Parietal lobe (tissue), 2 donors: ENCODE measurements around a stretch of chr2.

DNA sequence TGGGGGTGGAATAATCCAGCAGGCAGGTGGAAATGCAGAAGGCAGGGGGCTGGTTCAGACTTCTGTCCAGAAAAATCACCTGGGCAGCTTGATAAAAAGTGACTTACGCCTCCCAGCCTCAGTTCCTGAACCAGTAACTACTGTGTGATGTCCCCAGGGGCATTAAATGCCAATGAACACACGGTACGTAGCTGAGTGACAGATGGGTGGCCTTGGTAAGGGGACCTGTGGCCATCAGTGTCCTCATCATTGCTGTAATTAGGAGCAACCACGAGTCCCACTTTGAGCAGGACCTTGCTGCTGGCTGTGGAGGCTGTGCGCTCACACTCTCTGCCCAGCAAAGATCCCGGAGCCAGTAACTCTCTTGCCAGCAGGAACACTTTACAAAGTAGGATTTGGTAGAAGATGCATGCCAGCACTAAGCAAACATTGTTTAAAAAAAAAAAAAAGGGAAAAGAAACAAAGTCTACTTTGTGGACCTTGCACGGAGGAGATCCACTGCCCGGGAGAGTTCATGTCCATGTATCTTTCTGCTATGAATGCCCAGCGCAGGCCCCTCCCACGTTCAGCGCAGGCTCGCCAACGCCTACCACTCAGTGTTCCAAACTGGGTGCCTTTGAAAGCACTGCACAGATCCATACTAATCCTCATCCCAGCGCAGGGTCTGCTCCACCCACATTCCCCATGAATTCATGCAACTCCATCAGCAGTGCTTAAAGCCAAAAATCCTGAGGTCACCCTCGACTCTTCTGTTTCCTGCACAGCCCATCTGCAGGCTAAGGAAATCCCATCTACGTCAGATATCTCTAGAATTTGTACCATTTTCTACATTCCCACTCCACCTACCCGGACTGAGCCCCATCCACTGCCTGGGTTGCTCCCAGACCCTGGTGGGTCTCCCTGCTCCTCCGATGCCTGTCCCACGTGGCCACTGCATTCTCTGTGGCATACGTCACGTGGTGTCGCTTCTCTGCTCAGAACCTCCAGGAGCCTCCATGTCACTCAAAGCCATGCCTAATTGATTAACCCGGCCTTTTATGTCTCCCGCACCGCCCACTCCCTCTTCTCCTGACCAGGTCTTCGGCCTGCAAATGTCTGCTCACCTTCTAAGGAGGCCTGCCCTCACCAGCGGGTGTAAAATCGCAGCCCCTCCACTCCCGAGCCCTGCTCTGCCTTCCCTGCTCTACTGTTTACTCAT is 177.0 kb downstream of the HDAC4 start:
- RAMPAGE, long total RNA: no peak

DNA sequence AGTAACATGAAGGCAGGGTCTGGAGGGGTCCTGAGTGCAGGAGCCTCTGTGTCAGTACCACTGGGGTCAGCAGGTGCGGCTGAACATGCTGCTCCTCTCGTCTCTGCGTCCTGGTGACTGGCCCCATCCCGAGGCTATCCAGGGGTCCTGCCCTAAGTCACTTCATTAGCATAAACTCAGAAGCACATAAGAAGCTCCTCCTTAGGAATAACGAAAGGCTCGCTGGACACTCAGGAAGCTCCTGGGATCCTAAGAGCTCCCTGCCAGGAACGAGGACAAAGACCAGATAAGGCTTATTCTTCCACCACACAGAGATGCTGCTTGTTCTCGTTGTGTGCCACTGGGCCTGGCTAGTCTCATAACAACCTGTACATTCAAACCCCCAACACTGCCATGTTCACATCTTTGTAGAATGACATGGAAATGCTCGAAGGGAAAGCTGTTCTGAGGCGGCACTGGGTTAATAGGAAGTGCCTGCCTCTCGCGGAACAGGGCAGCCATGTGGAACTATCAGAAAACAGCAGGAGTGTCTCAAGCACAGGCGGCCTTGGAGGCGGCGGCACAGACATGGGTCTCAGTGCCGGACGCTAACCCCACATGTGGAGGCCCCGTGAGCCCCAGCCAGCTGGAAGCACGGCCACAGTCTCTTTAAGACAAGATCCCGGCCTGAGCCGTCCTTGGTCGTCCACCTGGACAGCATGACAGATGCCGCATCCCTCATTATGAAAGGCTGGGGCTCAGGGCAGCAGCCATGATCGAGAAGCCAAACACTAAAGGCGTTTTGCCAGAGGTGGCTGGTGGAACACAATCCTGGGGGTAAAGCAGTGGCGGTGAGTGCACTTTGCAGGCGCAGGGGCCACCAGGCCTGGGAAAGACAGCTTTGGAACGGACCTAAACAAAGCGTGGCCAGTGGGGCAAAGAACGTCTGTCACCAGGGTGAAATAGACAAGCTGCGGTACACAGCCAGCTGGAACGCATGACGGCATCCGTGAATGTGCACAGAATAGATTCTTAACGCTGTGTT is 161.2 kb downstream of the HDAC4 start:
- RAMPAGE, long total RNA: no peak

GRCh38 chr2:239269238-239269805 is 131.5 kb downstream of the HDAC4 start:
- RAMPAGE, long total RNA: no peak

GRCh38 chr2:239274627-239275649 is 125.9 kb downstream of the HDAC4 start:
- RAMPAGE, long total RNA: no peak

DNA sequence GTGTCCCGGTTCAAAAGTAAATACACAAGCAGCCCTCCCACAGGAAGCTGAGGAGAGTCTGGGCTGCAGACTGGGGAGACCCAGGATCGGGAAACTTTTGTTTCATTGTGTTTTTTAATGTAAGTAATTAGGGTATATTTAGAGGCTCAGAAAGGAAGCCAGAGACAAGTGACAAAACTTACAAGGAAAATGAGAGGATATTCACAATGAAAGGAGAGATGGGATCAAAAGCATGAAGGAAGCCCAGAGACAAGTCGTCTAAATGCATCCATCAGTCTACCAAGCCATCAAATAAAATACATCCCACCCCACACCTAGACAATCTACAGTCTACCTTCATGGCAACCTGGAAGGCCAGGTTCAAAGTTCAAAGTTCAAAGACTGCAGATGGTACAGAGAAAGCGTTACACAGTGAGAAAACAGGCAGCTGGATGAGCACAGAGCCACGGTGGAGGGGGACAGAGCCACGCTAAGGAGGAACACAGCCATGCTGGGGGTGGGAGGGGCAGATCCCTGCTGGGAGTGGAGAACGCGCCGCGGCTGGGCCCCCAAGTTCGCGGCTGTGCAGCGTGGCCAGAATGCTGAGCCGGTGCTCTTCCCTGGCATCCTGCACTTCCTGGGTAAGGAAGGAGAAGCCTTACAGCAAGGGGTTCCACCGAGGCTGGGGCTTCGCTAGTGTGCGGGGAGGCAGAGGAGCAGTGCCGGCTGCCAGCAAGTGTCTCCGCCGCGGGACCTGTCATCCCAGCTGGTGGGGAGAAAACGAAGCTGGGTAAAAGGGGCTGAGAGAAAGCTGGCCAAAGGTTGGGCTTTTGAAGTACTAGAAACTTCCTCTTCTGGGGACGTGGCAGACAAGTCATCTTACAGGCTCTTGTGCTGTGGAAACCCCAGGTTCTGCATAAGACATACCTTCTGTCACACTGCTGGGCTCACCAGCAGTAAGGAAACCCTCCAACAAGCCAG is 115.8 kb downstream of the HDAC4 start:
- RAMPAGE, long total RNA: no peak

DNA sequence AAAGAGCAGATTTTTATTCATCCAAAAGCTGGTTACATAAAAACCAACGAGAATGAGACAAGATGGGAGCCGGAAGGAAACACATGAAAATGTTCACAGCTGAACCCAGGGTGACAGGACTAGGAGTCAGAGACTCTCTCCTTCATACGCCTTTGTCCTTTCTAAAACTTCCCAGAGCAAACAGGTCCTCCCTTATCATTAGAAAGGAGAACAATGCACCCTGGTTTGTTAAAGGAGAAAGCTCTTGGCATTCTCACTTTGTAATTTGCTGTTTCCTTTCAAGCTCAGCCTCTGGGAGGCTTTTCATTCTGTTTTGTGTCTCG is 105.5 kb downstream of the HDAC4 start:
- RAMPAGE, long total RNA: no peak

GRCh38 chr2:239303606-239304103 is 97.2 kb downstream of the HDAC4 start:
- RAMPAGE, long total RNA: no peak

DNA sequence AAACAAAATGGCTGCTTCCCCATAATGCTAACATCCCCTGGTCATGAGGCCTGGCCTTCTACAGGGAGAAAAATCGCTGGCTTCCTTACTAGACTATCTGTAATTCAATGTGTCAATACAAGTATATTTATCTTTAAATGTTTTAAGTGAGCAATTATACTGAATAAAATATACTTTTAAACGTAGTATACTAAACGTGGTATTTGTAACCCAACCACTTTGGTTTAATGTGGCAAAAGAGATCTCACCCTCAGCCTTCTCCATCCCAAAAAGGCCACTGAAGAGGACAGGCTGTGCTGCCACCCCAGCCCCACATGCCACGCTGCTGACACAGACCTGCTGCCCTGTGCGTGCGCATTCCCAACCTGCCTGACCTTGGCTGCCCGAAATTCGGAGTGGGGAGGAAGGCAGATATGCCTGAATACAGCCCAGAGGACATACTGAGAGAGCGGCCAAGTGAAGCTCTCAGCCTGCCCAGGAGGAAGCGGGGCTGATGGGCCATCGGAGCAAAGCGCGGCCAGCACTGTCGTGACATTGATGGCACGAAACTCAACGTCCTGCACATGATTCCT is 70.1 kb downstream of the HDAC4 start:
- RAMPAGE, long total RNA: no peak

GRCh38 chr2:239346581-239347451 is 54.0 kb downstream of the HDAC4 start:
- RAMPAGE, long total RNA: no peak

- RAMPAGE, long total RNA: no peak
Observed at GRCh38 chr2:239533792-239534280, 133.0 kb upstream of the HDAC4 start.

DNA sequence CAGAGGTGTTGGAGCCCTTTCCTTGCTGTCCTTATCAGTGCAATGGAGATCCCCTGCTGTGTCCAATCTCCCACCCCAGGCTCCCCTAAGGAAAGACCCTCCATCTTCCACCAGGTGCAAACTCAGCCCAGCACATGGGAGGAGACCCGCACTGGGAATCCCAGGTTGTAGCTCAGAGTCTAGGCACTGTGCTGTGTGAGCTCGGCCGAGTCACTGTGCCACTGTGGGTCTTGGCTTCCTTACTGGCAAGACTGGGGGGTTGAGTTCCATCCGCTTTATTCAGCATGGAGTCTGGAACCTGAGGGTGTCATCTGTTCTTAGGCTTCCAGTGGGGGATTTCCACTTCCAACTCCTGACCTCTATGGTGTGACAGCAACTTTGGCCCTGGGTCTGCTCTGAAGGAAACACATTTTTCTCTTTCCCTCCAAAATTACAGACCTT is 237.1 kb upstream of the HDAC4 start:
- RAMPAGE, long total RNA: no peak

- RAMPAGE, long total RNA: no peak
Observed at GRCh38 chr2:239893040-239893577, 132.0 kb downstream of the NDUFA10 start.

DNA sequence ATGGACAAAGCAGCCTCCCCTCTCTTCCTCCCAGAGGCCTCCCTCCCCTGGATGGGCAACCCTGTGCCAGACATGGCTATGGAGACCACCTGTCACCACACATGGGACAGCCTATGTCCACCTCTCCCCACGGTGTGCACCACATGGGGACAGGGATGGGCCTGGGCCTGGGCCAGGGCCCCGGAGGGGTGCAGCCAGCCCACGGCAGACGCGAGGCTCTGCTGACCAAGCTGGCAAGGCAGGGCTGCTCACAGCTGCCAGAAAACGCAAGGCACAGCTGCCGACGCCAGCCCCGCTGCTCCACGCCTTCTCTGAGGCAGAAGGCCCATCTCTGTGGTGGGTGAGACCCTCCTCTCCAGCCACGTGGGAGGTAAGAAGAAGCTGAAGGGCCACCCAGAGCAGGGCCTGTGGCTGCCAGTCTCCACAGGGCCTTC is 72.5 kb downstream of the NDUFA10 start:
- RAMPAGE, long total RNA: no peak

- RAMPAGE, long total RNA: no peak
Observed at GRCh38 chr2:240236302-240236928, 96.0 kb upstream of the OTOS start.

DNA sequence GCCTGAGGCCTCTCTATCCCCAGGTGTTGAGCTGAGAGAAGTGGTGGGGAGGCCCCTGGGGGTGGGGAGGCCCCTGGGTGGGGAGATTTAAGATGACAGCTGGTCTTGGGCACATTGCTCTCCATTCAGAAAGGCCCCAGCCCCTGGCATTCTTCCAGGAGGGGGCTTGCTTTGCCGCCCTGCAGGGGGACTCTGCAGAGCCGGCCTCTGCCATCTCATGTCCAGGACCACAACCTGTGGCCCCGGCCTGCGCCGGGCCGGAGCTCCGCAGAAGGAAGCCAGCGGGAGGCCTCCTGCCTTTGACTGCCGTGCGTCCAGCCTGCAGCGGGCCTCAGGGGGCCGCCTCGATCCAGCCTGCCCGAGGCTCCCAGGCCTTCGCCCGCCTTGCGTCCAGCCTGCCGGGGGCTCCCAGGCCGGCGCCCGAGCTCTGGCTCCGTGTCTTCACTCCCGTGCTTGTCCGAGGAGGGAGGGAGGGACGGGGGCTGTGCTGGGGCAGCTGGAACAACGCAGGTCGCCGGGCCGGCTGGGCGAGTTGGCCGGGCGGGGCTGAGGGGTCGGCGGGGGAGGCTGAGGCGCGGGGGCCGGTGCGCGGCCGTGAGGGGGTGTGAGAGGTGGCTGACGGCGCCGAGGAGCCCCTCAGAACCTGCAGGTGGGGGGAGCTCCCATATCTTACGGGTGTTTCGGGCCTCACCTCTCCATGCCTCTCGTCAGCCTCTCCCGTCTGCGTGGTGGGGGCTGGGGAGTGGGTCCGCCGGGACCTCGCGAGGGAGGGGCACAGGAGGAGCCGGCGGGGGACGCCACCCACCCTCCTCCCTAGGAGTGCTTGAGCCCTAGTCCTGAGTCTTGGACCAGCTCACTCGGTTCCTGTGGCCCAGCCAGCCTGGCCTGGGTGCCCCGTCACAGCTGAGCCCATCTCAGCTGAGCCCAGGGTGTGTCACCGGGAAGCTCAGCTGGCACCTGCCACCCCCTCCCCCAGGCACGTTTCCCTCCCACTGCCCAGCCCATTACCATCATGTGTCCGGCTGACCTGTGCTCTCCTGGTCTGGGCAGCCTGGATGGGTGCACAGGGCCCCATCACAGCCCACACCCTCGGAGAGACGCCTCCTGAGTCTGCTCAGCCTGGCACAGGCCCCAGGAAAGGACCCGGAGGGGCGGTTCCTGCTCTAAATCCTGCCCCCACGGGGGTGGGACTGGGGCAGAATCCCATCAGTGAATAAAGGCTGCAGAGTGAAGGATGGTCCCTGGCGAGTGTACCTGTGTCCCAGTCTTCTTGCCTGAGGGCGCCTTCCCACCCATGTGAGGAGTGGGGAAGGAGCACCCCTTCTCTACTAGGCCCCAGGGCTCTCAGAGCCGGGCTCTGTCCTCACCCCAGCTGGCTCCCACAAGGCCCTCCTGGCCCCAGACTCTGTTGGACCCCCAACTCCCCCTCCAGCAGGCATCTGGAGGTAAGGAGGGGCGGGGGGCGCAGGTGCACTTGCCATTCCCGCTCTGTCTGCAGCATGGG is 20.7 kb downstream of the GPC1 start:
- RAMPAGE, long total RNA: no peak

GRCh38 chr2:240497433-240498307 is 60.1 kb downstream of the ANKMY1 start:
- RAMPAGE, long total RNA: no peak

DNA sequence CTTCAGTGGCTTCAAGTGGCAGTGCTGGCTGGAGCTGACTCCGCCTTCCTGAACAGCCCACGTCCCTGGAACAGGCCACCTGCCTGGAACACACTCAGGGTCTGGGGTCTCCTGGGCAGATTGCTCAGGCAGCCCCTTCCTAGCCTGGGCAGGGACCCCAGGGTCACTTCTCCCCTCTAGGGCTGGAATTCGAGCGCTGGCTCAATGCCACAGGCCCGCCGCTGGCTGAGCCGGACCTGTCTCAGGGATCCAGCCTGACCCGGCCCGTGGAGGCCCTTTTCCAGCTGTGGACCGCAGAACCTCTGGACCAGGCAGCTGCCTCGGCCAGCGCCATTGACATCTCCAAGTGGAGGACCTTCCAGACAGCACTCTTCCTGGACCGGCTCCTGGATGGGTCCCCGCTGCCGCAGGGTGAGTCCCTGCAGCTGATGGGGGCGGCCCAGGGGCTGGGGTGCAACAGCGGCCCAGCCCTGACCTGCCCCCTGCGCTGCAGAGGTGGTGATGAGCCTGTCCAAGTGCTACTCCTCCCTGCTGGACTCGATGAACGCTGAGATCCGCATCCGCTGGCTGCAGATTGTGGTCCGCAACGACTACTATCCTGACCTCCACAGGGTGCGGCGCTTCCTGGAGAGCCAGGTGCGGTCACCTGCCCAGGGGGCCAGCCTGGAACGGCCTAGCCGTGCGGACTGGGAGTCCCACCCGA is 8.2 kb downstream of the RNPEPL1 start:
- RAMPAGE, long total RNA: no peak

- RAMPAGE, long total RNA: no peak
Observed at GRCh38 chr2:240960391-240961056, 37.9 kb upstream of the SNED1 start.

GRCh38 chr2:240965290-240965832 is 33.1 kb upstream of the SNED1 start:
- RAMPAGE, long total RNA: no peak

- RAMPAGE, long total RNA: no peak
Observed at GRCh38 chr2:240968812-240969515, 29.5 kb upstream of the SNED1 start.